Uterus (tissue), 7 donors: Measurements from ENCODE around the genes KRT10, KRT20, KRTAP2-2, KRTAP2-3, KRTAP4-7, KRTAP4-6, KRT31 and KRT36.

GRCh38 chr17:40821887-40822983 is at the start of gene KRT10:
KRT10 (minus strand) TSS chr17:40822614.
- PRO-cap, 4 experiments: no peak in any of the 4 experiments
- RAMPAGE, long total RNA, 2 experiments: no peak in any of the 2 experiments
- RRBS: no CpG with 5 or more reads among the region's 12 CpGs

DNA sequence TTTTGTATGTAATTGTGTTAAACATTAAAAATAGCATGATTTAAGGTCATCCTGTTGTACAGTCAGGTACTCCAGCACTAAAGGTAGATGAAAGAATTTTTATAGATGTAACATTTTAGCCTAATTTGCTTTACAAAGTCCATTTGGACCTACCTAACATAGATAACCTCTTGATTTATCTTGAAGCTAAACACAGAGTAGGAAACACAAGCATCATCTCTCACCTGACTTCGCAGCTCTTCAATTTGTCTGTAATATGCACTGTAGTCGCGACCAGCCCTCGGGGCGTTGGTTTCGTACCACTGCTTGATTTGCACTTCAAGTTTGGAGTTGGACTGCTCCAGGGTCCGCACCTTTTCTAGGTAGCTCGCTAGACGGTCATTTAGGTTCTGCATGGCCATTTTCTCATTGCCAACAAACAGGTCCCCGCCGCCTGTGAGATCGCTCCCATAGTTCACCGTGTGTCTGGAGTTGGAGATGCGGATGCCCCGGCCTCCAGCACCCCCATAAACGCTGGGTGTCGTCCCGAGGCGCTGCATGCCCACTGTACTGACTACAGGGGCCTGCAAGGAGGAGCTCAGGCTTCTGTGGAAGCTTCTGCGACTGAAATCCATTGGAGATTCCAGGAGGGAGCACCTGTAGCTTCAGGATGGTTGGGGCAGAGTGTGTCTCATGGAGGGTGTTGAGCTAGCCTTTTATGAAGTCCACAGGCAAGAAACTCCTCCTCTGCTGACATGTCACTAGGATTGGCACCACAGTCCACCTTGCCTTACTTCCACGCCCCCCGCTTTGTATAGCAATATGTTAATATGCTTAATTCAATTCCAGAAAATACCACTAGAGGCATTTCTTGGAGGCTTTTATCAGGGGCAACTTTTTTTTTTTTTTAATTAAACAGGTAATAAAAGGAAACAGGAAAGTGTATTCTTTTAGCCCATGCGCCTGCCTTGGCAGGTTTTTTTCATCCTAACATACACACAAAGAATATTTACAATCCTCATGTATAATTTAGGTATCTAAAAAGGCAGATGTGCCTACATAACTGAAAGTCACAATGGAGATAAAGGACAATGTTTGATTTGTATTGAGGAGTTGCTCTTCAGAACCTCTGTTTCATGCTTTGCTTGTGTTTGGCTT is at the start of gene KRT20:
KRT20 (minus strand) TSS at position 671 of the 1,137 bp plus-strand sequence.
- PRO-cap, 4 experiments: no peak in any of the 4 experiments
- RAMPAGE, long total RNA, 2 experiments: no peak in any of the 2 experiments
- RRBS: no CpG with 5 or more reads among the region's 23 CpGs

DNA sequence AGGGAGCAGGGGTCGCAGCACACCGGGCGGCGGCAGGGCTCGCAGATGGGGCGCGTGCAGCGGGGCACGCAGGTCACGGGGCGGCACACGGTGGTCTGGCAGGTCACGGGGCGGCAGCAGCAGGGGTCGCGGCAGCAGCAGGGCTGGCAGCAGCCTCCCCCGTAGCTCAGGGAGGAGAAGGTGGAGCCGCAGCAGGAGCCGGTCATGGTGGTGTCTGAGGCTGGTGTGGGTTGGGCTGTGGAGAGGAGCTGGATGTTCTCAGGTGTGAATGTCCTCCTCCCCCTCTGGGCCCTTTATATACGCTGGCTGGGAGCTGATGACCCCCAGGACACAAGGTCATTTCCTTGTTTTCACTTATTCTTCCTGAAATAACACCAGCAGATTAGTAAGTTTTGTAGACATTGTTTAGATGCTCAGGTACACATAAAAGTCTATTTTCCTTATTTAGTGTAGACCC is at the start of gene KRTAP2-2:
KRTAP2-2 (minus strand) TSS at position 225 of the 457 bp plus-strand sequence.
- PRO-cap, 4 experiments: no peak in any of the 4 experiments
- RAMPAGE, long total RNA, 2 experiments: no peak in any of the 2 experiments
- RRBS: no CpG with 5 or more reads among the region's 20 CpGs

- PRO-cap, 4 experiments: no peak in any of the 4 experiments
- RAMPAGE, long total RNA, 2 experiments: no peak in any of the 2 experiments
- RRBS: no CpG with 5 or more reads among the region's 12 CpGs
Measured at GRCh38 chr17:41059908-41060181, at the start of gene KRTAP2-3. KRTAP2-3 (minus strand) TSS chr17:41060114.

DNA sequence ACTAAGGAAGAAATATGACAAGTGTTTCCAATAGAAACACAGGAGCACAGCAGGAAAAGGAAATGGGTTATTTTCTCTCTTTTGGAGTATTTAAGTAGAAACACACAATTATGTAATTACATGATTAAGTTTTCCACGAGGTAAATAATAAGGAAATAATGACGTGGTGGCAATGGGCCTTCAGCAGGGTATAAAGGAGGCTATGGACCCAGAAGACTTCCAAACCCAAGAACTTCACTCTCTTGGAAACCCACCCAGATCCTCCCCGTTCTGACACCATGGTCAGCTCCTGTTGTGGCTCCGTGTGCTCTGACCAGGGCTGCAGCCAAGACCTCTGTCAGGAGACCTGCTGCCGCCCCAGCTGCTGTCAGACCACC is at the start of gene KRTAP4-7:
KRTAP4-7 (plus strand) TSS at position 222 of the 377 bp plus-strand sequence.
- PRO-cap, 4 experiments: no peak in any of the 4 experiments
- RAMPAGE, long total RNA, 2 experiments: no peak in any of the 2 experiments
- RRBS: no CpG with 5 or more reads among the region's 5 CpGs

DNA sequence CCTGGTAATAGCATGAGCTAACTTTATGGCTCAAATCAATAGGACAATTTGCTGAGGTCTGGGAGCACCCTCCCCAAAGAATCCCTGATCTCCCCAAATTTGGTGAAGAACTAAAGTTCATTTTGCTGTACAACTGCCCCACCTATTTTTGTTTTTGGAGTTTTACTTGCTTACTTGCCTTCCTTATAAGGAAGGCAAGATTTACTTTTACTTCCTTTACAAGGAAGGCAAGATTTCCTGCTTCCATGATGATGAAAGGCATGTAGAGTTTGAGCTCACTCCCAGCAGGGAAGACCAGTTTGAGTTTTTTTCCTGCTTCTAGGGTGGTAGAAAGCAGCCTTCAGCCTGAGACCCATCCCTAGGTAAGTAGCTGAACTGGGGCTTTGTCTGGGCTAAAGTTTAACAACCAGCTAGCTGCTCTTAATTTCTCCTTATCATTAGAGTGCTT is 2.9 kb downstream of the KRTAP4-9 start:
- PRO-cap, 4 experiments: no peak in any of the 4 experiments
- RAMPAGE, long total RNA, 2 experiments: no peak in any of the 2 experiments

- PRO-cap, 4 experiments: no peak in any of the 4 experiments
- RAMPAGE, long total RNA, 2 experiments: no peak in any of the 2 experiments
- RRBS: no CpG with 5 or more reads among the region's 5 CpGs
Measured at GRCh38 chr17:41140264-41140732, at the start of gene KRTAP4-6. KRTAP4-6 (minus strand) TSS chr17:41140544.

GRCh38 chr17:41397004-41397780 is at the start of gene KRT31:
KRT31 (minus strand) TSS chr17:41397608.
- PRO-cap, 4 experiments: no peak in any of the 4 experiments
- RAMPAGE, long total RNA, 2 experiments: no peak in any of the 2 experiments
- RRBS: no CpG with 5 or more reads among the region's 17 CpGs

DNA sequence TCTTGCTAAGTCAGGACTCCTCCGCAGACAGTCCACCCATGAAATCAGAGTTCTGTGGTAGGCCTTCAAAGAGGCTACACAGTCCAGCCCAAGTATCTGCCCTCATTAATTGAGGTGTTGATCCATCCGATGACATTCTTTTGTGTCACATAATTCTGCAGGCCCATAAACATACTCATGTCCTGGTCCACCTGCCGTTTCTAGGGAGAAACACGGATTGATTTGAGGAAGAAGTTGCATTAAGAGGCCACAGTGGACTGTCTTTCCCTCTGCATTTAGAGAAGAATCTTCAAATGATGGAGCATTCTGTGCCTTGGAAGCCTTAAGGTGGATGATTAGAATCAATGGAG is 348 bp upstream of the KRT31 start:
- PRO-cap, 4 experiments: no peak in any of the 4 experiments
- RAMPAGE, long total RNA, 2 experiments: no peak in any of the 2 experiments
- RRBS: no CpG with 5 or more reads among the region's 4 CpGs

DNA sequence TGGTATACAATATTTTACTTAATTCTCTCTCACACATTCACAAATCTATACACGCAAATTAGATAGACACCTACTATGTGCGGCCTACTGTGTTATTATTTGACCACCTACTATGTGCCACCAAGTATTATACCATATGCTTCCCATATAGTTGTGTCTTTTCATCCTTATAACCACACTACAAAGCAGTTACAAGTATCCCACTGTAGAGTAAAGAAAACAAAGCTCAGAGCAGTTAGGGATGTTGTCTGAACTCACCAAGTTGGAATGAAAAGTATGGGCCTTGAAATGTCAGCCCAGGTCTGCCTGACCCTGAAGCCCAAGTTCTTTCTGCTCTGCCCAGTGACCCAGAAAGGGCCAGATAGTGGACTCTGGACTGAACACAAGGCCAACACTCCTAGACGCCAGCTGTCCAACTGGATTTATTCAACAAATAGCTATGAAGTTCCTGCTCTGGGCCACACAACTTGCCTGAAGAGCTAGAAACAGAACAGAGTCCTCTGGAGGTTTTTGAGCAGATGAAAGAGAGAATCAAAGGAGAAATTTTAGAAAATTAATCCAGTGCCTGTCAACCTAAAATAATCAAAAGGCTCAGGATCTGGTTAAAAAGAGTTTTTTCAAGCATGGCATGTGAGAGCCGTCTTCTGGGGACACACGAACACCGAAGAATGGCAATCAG is 8.4 kb downstream of the KRT37 start:
- PRO-cap, 4 experiments: peak in 3 of 4 experiments; most common plus-strand start position 458 of the sequence (in 3); most common minus-strand start position 212 of the sequence (in 3)
- RAMPAGE, long total RNA, 2 experiments: no peak in any of the 2 experiments
- RRBS: no CpG with 5 or more reads among the region's 6 CpGs

DNA sequence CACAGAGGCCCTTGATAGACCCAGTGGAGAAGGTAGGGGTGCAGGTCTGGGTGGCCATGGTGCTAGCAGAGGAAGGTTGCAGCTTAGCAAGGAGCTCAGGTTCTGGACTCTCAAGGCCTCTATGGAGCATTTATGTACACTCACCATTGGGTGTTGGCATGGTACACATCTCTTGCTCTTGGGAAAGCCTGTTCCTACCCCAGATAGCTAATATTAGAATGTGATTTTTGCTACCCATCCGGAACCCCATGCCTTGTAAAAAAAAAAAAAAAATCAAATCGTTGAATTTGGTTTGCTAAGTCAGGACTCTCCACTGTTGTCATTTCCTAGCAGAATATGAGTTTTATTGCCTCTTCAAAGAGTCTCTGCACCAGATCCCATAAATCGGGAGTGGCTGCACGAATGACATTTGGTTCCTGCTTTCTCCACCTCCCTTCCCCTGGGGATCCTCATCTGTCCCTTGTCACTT is at the start of gene KRT36:
KRT36 (minus strand) TSS at position 104 of the 469 bp plus-strand sequence.
- PRO-cap, 4 experiments: no peak in any of the 4 experiments
- RAMPAGE, long total RNA, 2 experiments: no peak in any of the 2 experiments
- RRBS: no CpG with 5 or more reads among the region's 4 CpGs

- PRO-cap, 4 experiments: no peak in any of the 4 experiments
- RAMPAGE, long total RNA, 2 experiments: no peak in any of the 2 experiments
- RRBS: no CpG with 5 or more reads among the region's 9 CpGs
Measured at GRCh38 chr17:41524723-41525081, 3.4 kb downstream of the KRT19 start.

DNA sequence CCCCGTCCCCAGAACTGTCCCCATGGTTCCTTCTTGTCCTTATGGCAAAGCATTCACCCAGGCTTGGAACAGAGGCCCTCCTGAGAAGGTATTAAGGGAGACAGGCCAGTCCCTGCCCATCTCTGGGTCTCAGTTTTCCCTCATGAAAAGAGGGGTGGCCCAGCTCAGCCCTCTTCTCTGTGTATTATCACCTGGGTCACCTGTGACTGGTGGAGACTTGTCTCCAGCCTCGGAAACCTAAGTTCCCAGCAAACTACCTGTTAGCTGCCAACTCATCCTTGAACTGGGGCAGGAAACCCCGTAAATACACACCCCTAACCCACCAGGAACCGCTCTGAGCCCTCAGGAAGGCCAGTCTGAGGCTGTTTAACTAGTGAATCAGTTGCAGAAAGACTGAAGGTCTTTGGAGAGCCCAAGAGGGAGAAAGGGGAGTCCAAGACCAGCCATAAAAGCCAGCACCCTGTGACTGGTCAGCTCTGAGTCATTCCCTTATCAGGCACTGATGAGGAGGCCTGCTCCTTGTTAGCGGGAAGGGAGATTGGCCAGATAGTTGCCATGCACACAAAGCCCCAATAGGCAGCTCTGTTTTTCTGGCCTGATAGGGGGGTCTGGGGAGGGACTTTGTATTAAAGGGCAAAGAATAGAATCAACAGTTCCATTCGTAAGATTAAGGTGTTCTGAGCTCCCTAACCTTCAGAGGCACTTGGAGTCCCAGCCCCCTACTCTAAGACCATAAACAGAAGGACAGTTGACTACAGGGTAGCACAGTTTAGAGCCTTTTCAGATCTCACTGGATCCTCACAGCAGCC is 1.9 kb upstream of the KRT19 start:
- PRO-cap, 4 experiments: peak in 4 of 4 experiments; most common plus-strand start position 658 of the sequence (in 4); most common minus-strand start position 464 of the sequence (in 3)
- RAMPAGE, long total RNA, 2 experiments: no peak in any of the 2 experiments
- RRBS: no CpG with 5 or more reads among the region's 6 CpGs

- PRO-cap, 4 experiments: peak in 1 of 4 experiments; most common minus-strand start chr17:41533113 (in 1)
- RAMPAGE, long total RNA, 2 experiments: no peak in any of the 2 experiments
- RRBS: no CpG with 5 or more reads among the region's 7 CpGs
Measured at GRCh38 chr17:41532766-41533347, 4.7 kb upstream of the KRT19 start.

GRCh38 chr17:41588206-41588906 is 1.7 kb upstream of the KRT14 start:
- PRO-cap, 4 experiments: no peak in any of the 4 experiments
- RAMPAGE, long total RNA, 2 experiments: no peak in any of the 2 experiments
- RRBS: no CpG with 5 or more reads among the region's 9 CpGs

- PRO-cap, 4 experiments: no peak in any of the 4 experiments
- RAMPAGE, long total RNA, 2 experiments: no peak in any of the 2 experiments
- RRBS: 22% methylated on average over 2 of the region's 28 CpGs
Measured at GRCh38 chr17:41647785-41648484, 23.6 kb upstream of the KRT17 start.

- PRO-cap, 4 experiments: peak in 2 of 4 experiments; most common plus-strand start chr17:41655856 (in 1); most common minus-strand start chr17:41655898 (in 2)
- RAMPAGE, long total RNA, 2 experiments: no peak in any of the 2 experiments
- RRBS: 61% methylated on average over 8 of the region's 31 CpGs
Measured at GRCh38 chr17:41655187-41656338, 31.2 kb upstream of the KRT17 start.

- PRO-cap, 4 experiments: peak in 1 of 4 experiments; most common plus-strand start chr17:41718154 (in 1)
- RAMPAGE, long total RNA, 2 experiments: no peak in any of the 2 experiments
- RRBS: no CpG with 5 or more reads among the region's 6 CpGs
Measured at GRCh38 chr17:41718078-41718391, 5.9 kb downstream of the GAST start.

DNA sequence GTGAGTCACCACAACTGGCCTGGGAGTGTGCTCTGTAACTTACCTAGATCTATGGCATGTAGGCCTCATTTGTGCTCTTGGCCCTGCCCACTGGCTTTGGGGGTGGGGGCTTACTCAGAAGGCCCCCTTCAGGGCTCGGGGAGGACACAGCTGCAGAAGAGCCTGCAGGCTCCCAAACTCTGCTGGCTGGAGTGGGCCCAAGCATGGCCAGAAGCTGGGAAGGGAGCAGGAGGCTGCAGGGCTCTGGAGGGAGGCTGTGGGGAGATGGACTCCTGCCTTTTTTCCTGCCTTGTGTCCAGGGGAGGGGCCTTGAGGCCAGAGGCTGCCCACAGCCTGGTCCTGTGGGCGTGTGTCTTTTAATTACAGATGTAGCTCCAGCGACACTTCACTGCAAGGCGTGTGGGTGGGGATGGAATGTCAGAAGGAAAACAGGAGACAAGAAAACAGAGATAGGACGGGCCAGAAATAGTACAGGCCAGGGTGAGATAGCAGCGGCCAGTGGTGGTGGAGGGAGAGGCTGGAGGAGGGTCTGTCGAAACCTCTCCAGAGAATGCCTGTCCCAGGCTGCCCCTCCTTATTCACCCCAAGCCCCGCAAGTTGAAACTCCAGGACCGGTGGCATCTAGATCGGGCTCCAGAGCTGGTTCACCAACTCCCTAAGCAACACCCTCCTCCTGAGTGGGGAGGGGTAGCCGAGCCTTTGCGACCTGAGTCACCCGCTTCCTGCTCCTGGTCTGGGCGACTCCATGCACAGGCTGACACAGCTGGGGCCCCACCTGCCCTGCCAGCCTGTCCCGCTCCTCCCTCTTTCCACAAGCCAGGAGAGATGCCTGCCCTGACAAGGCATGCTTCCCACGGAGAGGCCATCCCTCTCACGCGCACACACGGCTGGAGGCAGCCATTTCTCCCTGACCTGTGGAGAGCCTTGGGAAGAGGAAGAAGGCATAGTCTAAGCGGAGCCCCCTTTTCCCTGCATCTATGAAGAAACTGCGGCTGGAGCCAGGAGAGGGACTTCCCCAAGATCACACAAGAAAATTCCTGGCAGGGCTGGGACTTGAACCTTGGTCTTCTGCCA is 6.4 kb upstream of the JUP start:
- PRO-cap, 4 experiments: peak in 4 of 4 experiments; most common plus-strand start position 468 of the sequence (in 2); most common minus-strand start position 256 of the sequence (in 2)
- RAMPAGE, long total RNA, 2 experiments: no peak in any of the 2 experiments
- RRBS: no CpG with 5 or more reads among the region's 21 CpGs

DNA sequence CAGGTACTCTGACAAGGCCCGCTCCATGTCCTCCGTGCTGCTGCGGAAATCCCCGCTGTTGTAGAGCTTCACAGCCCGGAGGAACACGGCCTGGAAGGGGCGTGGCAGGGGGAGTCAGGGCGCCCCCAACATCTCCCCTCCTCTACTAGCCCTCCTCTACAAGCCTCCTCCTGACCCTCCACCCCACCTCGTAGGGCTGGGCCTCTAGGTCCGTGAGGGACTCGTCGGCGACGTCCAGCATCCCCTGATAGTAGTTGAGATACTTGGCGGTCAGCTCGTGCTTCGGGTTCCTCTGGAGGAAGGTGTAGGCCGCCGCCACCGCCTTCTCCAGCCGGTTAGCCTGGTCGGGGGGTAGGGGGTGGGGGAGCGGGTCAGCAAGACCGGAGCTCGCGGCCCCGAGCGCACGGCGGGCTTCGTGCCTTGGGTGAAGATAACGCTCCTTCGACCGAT is 779 bp downstream of the P3H4 start:
- PRO-cap, 4 experiments: no peak in any of the 4 experiments
- RAMPAGE, long total RNA, 2 experiments: no peak in any of the 2 experiments
- RRBS: 18% methylated on average over 15 of the region's 34 CpGs